Jejunum (tissue), 1 donor: ENCODE measurements around the genes EHMT2, TAP2 and HLA-DMA.

GRCh38 chr6:31897477-31897909 is at the start of gene EHMT2:
TSS of gene EHMT2 (minus strand) at chr6:31897698.
- PRO-cap = bidirectional peak, plus-strand start at chr6:31897787, minus-strand start at chr6:31897687

GRCh38 chr6:31897910-31898934 is 724 bp upstream of the EHMT2 start:
- PRO-cap = unidirectional peak, minus-strand start at chr6:31898540

GRCh38 chr6:31970932-31971607 is 868 bp downstream of the DXO start:
- PRO-cap = no peak

DNA sequence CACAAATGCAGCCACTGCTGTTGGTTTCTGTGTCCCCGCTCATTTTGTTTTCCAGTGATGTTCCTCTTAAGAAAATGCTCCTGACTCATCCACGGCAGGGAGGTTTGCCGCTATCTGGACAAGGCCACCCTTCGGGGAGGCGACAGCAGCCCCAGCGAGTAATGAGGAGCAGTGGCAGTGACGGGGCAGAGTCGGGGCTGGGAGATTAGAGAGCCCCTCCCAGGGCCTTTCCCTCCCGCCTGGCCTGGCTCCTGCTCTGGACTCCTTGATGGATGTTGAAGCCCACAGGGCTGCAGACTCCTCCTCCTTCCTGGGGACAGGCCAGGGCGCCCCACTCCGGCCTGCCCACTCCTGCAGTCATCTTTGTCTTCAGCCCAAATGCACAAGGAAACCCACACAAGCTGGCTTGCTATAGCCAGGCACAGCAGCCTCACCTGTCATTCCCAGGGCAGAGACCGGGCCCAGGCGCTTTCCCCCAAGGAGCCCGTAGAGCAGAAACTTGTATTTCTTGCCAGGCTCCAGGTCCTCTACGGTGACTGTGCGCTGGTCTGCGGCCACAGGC is 7.6 kb downstream of the CYP21A2 start:
- PRO-cap = no peak

- PRO-cap = bidirectional peak, plus-strand start at chr6:32112739, minus-strand start at chr6:32112664
Observed at GRCh38 chr6:32112198-32112926, 3.2 kb upstream of the TNXB start.

DNA sequence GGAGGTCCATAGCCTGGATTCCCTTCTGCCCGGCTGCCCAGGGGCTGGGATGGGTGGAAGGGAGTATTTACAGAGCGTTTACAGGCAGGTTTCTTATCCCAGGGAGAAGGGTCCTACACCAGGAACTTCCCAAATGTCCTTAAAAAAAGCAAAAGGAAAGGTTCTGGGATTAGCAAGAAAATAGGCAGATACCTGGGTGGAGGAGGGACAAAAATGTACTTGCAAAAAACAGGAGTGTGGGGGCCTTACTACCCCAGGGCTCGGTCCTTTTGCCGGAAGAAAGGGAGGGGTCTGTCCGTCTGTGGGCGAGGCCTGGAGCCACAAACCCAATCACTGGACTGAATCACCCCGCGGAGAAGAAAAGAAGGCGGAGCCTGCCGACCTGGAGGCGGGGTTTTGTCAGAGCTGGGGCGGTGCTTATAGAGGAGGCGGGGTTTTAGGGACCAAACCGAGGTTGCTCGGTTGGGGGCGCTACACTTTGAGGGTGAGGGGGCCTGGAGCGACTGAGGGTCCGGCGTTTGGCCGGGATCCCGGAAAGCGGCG is 3.2 kb downstream of the PRRT1 start:
- PRO-cap = bidirectional peak, plus-strand start at position 481 of the sequence, minus-strand start at position 265 of the sequence

- PRO-cap = no peak
Observed at GRCh38 chr6:32163478-32163965, 873 bp upstream of the EGFL8 start.

- PRO-cap = bidirectional peak, plus-strand start at chr6:32177431, minus-strand start at chr6:32177077
Observed at GRCh38 chr6:32176896-32177519, 1.1 kb upstream of the AGPAT1 start.

- PRO-cap = no peak
Observed at GRCh38 chr6:32235004-32235706, 11.3 kb upstream of the NOTCH4 start.

- PRO-cap = no peak
Observed at GRCh38 chr6:32444507-32444745, 4.7 kb downstream of the HLA-DRA start.

- PRO-cap = no peak
Observed at GRCh38 chr6:32551397-32551933, 21.4 kb upstream of the HLA-DRB5 start.

DNA sequence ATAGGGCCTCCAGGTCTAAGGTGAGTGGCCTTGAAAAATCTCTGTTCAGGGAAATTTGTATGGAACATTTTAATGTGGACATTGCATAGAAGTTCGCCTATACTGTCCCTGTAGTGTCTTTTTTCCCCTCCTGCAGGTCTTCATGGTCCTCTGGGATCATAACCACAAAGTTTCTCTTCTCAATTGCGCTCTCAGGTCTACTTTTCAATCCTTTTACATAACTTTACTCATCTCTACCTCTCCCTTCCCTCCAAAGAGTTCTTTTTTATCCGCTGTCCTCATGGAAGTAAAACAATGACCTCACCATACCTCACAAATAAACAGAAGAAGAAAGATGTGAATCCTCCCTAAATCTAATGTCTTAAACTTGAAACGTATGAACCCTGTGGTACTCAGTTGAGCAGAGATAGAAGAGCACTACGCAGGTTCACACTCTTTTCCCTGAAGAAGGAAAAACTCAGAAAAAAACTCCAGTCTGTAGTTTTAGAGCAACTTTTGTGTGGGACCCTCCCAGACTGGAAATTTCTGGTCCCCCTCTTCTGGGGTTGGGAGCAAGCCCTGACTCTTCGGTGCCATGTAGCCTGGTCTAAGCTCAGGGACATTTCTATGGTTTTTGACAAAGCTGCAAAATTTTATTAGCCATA is 12.0 kb upstream of the HLA-DQA1 start:
- PRO-cap = no peak

DNA sequence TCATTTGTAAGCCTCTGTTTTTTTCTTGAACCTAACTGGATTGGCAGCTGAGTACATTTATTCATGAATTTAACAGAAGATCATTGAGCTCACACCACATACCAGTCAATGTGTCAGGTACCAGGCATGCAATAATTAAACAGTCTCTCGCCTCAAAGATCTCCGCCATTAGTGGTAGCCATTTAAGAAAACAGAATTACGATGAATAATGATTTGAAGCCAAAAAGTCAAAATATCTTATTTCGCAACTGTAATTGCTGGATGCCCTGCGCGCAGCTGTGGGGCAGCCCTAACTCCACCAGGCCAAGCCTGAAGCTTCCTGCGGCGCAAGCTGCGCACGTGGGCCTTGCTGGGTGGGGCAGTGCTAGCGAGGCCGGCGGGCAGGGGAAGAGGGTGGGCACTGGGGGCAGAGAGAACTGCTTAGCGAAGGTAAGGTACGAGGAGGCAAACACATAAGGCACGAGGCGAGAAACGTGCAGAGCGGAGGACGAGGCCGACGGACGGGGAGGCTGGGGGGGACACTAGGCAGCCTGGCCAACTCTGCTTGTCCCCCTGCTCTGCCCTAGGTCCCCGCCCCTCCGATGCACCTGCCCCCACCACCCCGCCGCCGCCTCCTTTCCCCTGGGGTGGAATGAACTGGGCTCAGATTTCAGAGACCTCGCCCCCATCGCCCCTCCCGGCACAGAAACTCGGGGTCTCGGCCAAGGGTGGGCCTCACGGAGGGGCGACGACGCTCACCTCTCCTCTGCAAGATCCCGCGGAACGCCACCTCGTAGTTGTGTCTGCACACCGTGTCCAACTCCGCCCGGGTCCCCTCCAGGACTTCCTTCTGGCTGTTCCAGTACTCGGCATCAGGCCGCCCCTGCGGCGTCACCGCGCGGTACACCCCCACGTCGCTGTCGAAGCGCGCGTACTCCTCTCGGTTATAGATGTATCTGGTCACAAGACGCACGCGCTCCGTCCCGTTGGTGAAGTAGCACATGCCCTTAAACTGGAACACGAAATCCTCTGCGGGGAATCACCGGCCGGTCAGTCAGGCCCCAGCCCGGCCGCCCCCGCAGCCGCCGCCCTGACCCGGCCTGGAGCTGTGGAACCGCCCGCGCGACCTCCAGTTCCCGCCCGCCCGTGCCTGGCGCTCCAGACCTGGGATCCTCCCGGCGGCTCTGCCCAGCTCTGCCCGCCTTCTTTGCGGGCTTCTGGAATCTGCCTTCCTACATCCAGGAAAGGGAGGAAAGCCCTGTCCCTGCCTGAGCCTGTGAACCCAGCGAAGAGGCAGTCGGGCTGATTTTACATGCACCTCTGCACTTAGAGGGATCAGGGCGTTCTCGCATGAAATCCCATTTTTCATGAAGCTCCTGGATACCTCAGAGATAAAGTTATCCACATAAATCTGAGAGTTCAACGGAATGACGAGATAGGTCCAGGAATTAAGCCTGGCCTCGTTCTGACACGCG is 1.9 kb downstream of the HLA-DQB1 start:
- PRO-cap = bidirectional peak, plus-strand start at position 1,111 of the sequence, minus-strand start at position 825 of the sequence

DNA sequence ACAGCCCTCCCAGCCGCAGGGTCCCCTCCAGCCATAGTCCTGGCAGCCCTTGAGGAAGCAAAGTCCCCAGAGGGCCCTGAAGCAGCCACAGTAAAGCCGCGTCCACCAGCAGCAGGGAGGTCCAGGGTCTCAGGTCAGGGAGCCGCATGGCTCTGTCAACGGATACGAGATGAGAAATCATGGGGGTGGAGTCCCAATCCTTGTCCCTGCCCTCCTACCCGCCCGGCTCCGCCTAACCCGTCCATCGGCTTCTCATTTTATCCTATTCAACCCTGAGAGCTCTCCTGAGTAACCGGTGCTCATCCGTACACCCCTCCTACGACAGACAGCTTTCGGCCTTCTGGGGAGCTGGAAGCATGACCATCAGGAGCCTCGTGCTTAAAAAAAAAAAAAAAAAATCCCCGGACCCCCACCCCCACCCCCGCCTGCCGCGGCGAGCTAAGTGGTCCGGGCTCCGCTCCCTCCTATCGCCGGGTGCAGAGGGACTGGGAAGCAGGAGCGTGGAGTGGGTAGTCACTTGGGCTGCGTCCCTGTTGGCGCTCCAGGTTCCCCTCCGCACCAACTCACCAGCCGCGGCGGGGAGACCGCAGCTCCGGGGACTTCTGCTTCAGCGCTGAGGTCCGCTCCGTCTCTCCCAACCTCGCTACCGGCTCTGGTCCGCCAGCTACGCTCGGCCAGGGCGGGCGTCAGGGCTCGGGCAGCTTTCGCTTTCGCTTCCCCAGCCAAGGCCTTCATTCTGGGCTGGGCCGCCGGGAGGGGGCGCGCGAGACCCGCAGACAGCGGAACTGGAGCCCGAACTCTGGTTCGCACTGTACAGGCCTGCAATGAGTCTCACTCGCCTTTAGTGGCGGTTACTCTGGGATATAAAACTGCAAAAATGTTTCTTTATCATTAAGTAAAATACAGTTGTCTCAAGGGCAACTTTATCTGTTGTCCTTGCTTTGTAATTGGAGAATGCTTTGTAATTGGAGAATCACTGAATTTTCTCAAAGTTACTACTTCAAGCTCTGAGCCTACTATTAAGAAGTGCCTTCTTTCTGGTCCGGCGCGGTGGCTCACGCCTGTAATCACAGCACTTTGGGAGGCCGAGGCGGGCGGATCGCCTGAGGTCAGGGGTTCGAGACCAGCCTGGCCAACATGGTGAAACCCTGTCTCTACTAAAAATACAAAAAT is at the start of gene TAP2:
Gene TAP2 (minus strand): TSS at position 654 of the 1,173 bp plus-strand sequence.
- PRO-cap = bidirectional peak, plus-strand start at position 467 of the sequence, minus-strand start at position 154 of the sequence; unidirectional peak, minus-strand start at position 645 of the sequence

DNA sequence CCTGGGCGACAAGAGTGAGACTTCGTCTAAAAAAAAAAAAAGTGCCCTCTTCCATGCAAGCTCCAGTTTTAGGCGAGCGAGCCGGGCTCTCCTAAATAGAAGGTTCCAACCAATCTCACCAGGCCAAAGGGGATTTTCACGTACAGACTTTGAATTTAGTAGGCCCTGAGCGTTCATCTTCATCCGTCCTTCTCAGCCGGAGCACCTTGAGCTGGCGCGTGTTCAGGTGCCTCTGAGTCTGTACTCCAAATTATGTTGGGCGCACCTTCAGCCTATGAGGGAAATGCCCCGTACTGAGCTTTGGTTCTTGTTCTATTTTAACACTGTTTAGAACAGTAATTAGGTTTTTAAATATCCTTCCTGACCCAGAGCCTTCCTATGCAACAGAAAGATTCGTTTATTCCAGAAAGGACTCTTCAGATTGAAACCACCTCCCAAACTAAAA is 863 bp upstream of the TAP2 start:
- PRO-cap = no peak

DNA sequence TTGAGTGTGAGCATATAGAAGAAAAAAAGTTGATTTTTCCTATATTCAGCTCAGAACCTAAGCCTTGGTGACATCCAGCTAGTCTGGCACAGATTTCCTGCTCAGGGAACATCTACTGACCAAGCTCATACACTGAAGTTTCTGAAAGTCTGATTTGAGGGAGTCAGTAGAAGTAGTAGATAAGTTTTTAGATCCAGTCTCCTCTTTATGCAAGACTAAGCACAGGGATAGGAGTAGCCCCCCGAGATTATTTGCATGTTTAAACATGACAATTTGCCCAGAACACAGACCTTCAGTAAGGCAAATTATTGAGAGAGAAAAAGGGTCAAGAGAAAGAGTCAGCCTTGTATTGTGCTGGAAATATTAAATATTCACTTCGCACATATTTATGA is 747 bp downstream of the HLA-DMB start:
- PRO-cap = no peak

- PRO-cap = bidirectional peak, plus-strand start at chr6:32953279, minus-strand start at chr6:32953096
Observed at GRCh38 chr6:32952463-32953499, at the start of gene HLA-DMA. TSS of gene HLA-DMA (minus strand) at chr6:32953097.

GRCh38 chr6:32970097-32970542 is 1.7 kb downstream of the BRD2 start:
- PRO-cap = bidirectional peak, plus-strand start at chr6:32970246, minus-strand start at chr6:32970284; bidirectional peak, plus-strand start at chr6:32970456, minus-strand start at chr6:32970366

DNA sequence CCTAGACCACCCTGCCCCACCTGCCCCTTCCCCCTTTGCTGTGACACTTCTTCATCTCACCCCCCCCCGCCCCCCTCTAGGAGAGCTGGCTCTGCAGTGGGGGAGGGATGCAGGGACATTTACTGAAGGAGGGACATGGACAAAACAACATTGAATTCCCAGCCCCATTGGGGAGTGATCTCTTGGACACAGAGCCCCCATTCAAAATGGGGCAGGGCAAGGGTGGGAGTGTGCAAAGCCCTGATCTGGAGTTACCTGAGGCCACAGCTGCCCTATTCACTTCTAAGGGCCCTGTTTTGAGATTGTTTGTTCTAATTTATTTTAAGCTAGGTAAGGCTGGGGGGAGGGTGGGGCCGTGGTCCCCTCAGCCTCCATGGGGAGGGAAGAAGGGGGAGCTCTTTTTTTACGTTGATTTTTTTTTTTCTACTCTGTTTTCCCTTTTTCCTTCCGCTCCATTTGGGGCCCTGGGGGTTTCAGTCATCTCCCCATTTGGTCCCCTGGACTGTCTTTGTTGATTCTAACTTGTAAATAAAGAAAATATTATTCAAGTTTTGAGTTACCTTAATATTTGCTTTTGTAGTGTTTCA is 12.5 kb downstream of the BRD2 start:
- PRO-cap = no peak

DNA sequence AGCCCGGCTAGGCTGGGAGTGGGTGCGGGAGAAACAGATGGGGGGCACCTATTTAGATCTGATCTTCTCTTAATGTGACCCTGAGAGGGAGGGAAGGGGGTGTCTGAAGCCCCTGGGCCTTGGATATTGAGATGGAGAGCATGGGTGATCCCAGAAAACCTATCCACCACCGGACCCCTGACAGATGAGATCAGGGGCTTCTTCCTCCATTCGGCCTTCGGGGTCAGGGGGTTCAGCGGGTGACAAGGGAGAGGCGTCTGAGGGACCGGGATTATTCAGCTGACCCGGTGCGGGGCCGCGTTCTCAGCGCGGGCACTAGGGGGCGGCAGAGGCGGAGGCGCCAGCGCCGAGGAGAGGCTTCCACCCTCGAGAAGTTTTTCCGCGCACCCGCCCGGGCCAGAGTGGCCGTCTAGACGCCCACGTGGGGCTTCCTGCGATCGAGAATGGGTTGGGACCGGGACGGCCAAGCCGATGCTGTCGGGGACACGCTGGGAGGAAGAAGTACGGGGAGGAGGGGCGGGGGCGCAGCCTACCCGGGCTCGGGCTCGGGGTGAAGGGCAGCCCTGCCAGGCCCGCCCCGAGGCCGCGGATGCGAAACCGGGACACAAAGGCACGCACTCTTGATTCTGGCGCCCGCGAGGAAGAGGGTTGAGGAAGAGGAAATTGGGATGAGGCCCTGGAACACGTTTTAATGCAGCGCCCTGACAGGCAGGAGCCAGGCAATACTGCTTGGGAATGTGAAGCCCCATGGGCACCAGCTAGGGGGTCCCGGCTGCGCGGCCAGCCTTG is 30.8 kb downstream of the COL11A2 start:
- PRO-cap = unidirectional peak, plus-strand start at position 328 of the sequence